SK-MEL-5 (cell line): ENCODE data around the genes NDUFAF5 and MACROD2.

GRCh38 chr20:13009613-13010685 is 1.2 kb downstream of the SPTLC3 start:
RAMPAGE:
- cytosol, long total RNA: no peak
- long total RNA: no peak
- nucleus, long total RNA: no peak

DNA sequence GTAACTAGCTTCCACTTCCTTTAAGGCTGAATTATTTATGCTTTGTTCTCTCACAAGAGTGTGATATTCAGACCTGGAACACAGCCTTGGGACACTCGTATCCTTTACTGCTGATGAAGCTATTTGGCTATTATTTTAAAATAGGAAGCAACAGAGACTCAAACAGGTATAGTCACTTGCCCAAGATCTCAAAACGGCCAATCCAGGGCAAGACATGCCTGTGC is 19.9 kb downstream of the SPTLC3 start:
RAMPAGE:
- cytosol, long total RNA: no peak
- long total RNA: no peak
- nucleus, long total RNA: no peak

DNA sequence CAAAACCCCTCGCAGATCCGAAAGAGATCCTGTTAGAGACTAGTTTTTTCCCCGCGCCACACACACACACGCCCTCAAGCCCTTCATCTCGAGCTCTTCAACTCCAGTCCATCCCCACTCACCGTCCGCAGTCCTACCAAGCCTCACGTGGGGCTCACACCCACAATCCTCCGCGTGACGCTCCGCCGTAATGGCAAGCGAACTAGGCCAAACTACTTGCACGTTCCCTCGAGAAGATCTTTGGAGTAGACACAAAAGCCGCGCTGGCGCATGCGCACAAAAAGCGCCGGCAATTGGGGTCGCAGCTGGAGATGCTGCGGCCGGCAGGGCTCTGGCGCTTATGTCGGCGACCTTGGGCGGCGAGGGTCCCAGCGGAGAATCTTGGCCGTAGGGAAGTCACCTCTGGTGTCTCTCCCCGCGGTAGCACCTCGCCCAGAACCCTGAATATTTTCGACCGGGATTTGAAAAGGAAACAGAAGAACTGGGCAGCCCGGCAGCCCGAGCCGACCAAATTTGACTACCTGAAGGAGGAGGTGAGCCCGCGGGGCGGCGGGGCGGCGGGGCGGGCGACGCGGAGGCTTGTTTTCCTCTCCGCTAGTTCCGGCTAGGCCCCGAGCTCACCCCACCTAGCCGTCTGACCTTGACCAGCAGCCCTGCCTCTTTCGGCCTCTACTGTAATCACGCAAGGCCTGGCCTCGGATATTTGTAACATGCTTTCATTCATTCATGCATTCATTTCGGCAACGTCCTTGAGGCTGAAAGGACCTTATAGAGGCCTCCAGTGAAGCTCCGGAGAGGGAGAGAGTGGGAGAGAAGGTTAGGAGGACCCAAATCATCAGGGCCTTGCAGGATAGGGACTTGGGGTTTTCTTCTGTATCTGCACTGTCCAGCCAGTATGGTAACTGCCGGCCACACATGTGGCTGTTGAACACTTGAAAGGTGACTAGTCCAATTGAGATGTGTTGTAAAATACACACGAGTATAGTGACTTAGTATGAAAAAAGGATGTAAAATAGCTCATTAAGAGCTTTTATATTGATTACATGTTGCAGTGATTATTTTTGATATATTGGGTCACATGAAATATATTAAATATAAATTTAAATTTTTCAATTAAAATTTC is at the start of gene NDUFAF5:
NDUFAF5 (plus strand) TSS at position 271 of the 1,123 bp plus-strand sequence.
RAMPAGE:
- cytosol, long total RNA: start-site peak on the minus strand centred at position 142 of the sequence, 11 bp wide, 88 and 102 reads in 2 replicates; start-site peak on the plus strand centred at position 294 of the sequence, 59 bp wide, 591 and 344 reads in 2 replicates
- long total RNA: start-site peak on the minus strand centred at position 153 of the sequence, 8 bp wide, 250 and 198 reads in 2 replicates
- nucleus, long total RNA: start-site peak on the minus strand centred at position 136 of the sequence, 42 bp wide, 1,030 and 110 reads in 2 replicates; start-site peak on the plus strand centred at position 286 of the sequence, 76 bp wide, 1,182 and 292 reads in 2 replicates

DNA sequence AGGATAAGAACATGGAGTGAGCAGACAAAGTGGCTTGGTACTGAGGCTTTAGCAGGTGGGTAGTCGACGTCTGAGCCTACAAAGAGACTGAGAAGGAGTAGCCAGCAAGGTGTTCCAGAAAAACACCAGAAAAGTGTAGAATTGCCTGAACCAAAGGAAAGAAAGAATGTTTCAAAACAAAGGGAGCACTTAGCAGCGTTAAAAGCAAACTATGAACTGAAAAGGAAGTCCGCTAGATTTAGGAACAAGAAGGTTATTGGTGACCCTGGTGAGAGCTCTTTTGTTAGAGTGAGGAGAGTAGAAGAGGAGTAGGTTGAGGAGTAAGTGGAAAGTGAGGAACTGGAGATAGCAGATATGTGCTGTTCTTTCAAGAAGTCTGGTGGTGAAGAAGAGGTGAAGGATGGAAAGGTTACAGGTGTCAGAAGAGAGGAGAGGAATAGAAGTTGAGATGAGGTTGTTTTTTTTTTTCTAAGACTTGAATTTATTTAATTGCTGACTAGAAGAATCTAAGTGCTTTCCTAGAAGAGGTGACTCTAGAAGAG is 25.4 kb downstream of the NDUFAF5 start:
RAMPAGE:
- cytosol, long total RNA: no peak
- long total RNA: no peak
- nucleus, long total RNA: no peak

GRCh38 chr20:13814721-13814992 is 29.8 kb downstream of the NDUFAF5 start:
RAMPAGE:
- cytosol, long total RNA: no peak
- long total RNA: no peak
- nucleus, long total RNA: no peak

RAMPAGE:
- cytosol, long total RNA: start-site peak on the plus strand at chr20:13995483-13995519, 40 and 35 reads in 2 replicates
- long total RNA: start-site peak on the plus strand at chr20:13995483-13995502, 44 and 19 reads in 2 replicates
- nucleus, long total RNA: start-site peak on the plus strand at chr20:13995472-13995520, 90 and 97 reads in 2 replicates
Observed at GRCh38 chr20:13994955-13995829, at the start of gene MACROD2. Gene MACROD2 (plus strand): TSS chr20:13995516.

GRCh38 chr20:14984812-14985499 is 647.5 kb upstream of the FLRT3 start:
RAMPAGE:
- cytosol, long total RNA: no peak
- long total RNA: no peak
- nucleus, long total RNA: no peak

GRCh38 chr20:15080659-15081040 is 743.2 kb upstream of the FLRT3 start:
RAMPAGE:
- cytosol, long total RNA: no peak
- long total RNA: no peak
- nucleus, long total RNA: no peak

RAMPAGE:
- cytosol, long total RNA: no peak
- long total RNA: no peak
- nucleus, long total RNA: no peak
Observed at GRCh38 chr20:15309059-15309466, 971.7 kb upstream of the FLRT3 start.

RAMPAGE:
- cytosol, long total RNA: no peak
- long total RNA: no peak
- nucleus, long total RNA: no peak
Observed at GRCh38 chr20:16483436-16483882, 89.8 kb downstream of the KIF16B start.

RAMPAGE:
- cytosol, long total RNA: no peak
- long total RNA: no peak
- nucleus, long total RNA: no peak
Observed at GRCh38 chr20:16528086-16528505, 45.2 kb downstream of the KIF16B start.

DNA sequence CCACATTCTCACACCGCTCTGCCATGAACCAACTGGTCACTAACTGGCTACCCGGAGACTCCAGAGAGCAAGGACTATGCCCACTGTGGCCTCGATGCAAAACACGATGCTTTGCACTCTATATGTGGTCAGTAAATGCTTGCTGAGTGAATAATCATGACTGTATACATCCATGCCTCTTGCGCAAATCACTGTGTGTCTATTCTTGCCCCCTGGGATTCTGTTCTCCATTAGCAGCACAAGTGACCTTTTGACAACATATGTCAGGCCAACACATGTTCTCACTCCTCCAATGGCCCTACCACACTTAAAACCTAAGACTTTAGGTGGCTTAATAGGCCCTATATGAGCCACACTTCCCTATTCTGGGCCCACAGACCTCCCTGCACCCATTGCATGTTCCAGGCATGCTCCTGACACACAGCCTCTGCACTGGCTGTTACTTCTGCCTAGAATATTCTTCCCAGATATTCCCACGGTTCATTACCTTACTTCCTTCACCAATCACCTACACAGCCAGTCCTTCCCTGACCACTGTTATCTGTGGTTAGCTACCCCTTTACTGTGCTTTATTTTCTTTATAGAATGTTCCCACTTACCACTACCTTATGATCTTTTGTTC is 16.8 kb downstream of the KIF16B start:
RAMPAGE:
- cytosol, long total RNA: no peak
- long total RNA: no peak
- nucleus, long total RNA: no peak

DNA sequence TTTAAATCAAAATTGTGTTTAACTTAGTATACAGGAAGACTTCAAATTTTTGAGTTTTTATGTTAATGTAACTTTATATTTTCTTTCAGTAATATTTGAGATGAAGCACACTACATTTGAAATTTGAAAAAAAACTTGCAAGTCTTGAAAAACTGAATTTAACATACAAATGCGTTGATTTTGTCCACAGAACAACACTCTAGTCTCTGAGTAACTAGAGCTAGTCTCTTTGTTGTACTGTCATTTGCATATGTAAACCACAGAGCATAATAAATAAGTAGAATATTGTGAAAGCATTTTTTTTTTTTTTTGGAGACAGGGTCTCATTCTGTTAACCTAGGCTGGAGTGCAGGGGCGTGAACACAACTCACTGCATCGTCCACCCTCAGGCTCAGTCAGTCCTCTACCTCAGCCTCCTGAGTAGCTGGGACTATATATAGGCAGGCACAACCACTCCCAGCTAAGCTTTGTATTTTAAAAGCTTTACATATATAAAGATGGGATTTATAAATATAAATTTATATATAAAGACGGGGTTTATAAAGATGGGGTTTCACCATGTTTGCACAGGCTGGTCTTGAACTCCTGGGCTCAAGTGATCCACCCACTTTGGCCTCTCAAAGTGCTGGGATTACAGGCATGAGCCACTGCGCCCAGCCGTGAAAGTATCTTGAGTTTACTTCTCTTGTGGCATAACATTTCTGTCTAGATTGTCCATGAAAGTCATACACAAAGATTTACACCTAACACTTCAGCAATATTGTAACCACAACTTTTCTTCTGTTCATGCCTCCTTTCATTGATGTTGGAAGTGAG is 5.5 kb downstream of the DSTN start:
RAMPAGE:
- cytosol, long total RNA: no peak
- long total RNA: no peak
- nucleus, long total RNA: no peak

RAMPAGE:
- cytosol, long total RNA: no peak
- long total RNA: no peak
- nucleus, long total RNA: no peak
Observed at GRCh38 chr20:17627126-17627658, 54.9 kb downstream of the RRBP1 start.

DNA sequence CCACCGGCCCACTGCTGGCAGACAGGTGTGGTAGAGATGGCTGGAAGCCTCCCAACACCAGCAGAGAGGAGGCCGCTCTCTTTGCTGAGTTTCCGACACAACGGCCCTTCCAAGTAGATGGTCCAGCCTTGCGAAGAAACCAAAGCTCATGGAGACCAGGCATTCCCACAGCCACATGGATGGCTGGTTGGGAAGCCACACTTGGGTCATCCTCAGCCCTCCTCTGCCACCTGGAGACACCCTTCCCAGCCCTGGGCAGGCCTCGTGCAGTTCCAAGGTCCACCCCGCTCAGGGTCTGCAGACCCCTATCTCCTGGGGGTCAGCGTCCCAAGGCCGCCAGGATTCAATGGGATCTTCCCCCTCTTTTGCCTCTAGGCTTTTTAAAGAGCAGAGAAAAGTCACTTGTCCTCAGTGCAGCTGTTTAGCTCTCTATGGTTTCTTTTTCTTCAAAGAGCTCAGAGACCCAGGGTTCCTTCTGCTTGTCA is 43.8 kb downstream of the RRBP1 start:
RAMPAGE:
- cytosol, long total RNA: no peak
- long total RNA: no peak
- nucleus, long total RNA: no peak

GRCh38 chr20:17665644-17666422 is 16.2 kb downstream of the RRBP1 start:
RAMPAGE:
- cytosol, long total RNA: no peak
- long total RNA: no peak
- nucleus, long total RNA: no peak

DNA sequence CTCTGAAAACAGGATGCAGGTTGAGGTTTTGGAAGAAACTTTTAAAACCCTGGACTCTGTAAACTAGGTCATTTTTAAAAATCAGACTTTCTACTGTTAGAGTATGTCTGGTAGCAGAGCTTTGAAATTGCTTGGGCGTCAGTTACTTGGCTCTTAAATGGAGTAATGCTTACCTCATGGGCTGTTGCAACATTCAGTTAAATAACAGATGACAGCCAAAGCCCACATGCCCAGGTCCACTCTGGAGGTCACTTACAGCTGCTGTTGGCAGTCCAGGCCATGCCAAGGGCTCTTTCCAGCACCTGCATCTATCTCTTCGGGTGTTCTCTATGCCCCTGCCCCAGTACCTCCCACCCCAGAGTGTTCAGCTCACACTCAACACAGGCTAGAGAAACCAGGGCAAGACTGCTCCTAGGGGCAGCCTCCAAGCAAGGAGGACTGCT is 96.4 kb downstream of the BANF2 start:
RAMPAGE:
- cytosol, long total RNA: no peak
- long total RNA: no peak
- nucleus, long total RNA: no peak

RAMPAGE:
- cytosol, long total RNA: no peak
- long total RNA: no peak
- nucleus, long total RNA: no peak
Observed at GRCh38 chr20:17916317-17916884, 52.2 kb downstream of the SNX5 start.

DNA sequence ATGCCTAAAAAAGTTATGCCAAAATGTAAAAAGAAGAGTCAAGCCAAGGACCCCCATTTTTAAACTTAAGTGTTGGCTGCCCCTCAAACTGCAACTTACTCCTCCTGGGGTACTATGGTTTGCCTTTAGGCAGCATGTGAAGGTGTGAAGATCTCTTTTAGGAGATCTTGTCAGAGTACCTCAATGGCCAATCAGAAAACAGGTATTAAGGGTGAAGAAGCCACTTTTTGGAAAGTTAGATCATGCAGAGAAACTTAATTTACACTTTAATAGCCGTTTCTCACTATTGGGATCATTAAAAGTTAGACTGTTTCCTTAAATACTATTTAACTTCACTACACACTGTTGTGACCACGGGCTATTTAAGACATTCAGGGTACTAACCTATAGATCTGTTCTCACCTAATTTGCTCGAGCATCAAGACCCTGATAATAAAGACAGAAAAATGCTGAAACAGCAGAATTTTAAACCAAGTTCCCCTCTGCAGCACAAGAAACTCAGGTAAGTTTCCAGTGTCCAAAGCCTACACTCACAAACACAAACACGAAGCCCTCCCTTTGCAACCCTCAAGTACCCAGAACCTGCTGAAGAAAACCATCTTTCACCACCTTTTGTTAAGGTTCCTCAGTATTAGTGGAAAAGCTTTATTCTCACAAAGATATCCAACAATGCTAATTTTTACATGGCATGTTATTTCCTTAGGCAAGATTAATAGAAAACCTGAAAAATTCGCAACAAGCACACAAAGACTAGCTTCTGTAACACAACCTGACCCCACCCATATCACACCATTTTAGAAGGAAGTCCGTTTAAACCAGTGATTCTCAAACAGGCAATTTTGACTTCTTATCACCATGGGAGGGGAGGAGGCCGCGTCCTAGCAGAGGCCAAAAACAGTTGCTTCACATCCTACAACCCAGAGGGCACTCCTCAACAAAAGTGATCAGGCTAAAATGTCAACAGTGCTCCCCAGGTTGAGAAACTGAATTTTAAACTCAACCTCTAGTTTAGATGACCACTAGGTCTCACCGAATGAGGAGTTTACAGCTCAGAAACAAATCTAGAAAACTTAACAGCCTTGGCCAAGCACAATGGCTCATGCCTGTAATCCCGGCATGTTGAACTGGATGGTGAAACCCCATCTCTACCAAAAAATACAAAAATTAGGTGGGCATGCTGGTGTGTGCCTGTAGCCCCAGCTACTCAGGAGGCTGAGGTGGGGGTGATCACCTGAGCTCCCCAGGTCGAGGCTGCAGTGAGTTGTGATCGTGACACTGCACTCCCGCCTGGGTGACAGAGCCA is 3.8 kb downstream of the SNX5 start:
RAMPAGE:
- cytosol, long total RNA: no peak
- long total RNA: no peak
- nucleus, long total RNA: no peak

DNA sequence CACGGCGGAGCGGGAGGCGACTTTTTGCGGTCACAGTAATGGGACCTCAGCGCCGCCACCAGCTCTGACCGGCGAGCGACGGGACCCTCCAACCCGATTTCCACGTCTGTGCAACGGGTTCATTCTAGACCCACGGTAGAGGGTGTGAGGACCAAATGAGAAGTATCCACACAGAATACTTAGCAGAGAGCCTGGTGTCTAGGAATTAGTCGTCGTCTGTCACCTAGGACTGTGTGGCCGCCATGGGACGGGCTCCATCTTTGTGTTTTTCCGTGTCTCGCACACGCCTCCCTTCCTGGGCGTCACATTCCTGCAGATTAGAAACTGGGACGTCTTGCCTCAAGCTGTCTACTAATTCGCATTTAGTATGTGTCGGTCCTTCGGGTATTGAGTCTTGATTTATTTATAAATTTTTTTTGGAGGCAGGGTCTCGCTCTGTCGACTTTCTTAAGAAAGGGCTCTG is 463 bp downstream of the MGME1 start:
RAMPAGE:
- cytosol, long total RNA: no peak
- long total RNA: no peak
- nucleus, long total RNA: no peak